ENCODE measurements around the gene NRBF2.

- PRO-cap, result no peak
Observed at GRCh38 chr10:61975162-61975626, 73.7 kb downstream of the ARID5B start.

- PRO-cap, result no peak
Observed at GRCh38 chr10:62011542-62011874, 110.0 kb downstream of the ARID5B start.

- PRO-cap, result no peak
Observed at GRCh38 chr10:62019441-62019962, 118.0 kb downstream of the ARID5B start.

DNA sequence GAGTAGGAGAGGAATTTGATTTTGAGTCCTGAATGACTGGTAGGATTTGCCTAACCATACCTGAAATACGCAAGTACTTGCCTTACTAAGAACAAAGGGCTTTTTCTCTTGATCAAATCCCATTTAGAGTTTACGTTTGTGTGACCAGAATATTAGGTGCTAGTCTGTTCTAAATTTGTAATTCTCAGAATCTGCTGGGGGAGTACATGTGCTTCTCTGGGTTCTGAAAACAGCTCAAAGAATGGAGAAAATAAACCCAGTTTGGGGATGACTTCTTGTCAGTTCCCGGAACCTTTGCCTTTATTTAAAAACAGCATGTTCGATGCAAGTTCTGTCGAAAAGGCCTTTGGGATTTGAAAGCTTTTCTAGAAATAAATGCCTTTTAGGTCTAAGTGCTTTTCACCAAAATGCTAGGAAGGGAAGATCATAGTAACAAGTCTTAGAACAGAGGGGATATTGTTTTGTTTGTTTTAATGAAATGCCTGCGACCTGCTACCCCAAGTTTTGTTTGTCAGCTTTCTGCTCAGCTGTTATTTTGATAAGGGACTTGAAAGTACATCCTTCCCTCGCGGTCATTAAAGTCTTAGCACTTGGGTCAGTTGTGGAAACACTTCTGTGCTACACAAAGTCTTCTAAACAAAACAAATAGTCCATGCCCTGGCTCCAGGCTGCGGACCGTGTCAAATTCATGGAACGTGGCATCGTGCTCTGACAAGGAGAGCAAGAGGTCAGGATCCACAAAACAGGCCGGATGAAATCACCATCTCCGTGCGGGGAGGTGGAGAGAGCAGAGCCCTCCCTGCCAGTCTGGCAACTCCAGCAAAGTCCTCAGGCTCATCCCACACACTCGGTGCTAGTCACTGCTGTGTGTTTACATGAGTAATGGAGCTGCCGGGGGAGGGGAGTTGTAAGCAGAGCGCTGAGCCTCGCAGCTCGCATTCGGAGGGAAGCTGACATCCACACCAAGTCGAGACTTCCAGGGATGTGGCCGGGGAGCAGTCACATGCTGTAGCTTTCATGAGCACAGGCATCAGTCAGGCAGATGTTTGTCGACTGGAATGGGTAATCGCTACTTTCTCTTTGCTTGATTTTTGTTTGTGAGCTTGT is 147.3 kb downstream of the ARID5B start:
- PRO-cap, result bidirectional peak, plus-strand start at position 760 of the sequence, minus-strand start at position 710 of the sequence; bidirectional peak, plus-strand start at position 936 of the sequence, minus-strand start at position 829 of the sequence

DNA sequence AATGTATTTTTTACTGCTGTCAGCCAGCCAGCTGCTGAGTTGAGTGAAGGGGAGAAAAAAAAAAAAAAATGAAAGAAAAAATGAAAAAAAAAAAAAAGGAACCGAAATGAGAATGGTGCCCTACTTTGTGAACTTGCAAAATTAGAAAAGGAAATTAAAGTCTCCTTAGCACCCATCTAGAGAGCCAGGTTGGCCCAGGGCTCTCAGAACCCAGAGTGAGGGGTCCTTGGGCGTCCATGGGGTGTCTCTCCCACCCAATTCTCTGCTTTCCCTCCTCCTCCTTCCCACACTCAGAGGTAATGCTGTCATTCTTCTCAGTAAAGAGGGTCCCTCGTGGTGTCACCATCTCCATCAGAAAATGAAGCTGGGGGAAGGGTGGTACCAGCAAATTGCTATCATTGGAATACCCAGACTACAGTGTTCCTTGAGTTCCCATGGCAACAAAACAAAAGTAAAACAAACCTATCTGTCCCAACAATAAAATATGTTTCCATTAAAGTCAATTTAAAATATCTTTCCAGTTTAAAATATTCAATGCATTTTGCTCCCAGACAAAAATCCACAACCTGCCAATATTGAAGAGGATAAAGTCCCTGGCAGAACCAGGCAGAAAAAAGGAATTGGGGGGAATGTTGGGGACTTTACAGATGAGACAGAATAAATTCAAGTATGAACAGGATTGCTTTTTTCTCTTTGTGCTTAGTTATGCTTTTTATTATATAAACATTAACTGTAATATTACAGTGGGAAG is 181.9 kb downstream of the ARID5B start:
- PRO-cap, result no peak

- PRO-cap, result no peak
Observed at GRCh38 chr10:62093653-62094391, 174.8 kb downstream of the RTKN2 start.

DNA sequence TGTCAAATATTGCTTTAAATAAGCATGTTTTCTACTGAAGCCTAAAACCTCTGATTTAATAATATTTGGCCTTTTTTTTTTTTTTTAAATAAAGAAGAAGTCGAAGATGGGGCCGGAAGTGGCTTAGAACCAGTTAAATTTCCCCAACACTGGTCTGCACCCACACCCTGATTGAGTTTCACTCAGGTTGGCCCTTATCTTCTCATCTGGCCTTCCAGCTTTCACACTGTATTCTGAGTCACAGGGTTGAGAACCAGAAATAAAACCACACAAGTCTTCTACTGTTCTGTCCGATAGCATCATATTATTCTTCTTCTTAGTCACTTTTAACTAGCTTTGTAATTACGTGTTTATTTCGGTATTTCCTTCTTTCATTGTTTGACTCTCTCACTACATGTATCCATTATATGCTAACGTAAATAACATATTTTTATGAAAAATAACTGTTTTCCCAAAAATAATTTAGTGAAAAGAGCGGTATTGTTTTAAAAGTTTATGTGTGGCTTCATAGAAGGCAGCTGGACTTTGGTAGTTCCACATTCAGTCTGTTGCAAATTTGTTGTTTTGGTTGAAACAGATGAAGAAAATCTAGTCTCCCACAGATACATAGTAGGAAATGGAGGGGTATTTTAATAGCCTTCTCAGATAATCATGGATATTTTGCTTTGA is 10.0 kb downstream of the ZNF365 start:
- PRO-cap, result no peak

- PRO-cap, result no peak
Observed at GRCh38 chr10:62433441-62433761, 59.2 kb downstream of the ZNF365 start.

GRCh38 chr10:63132811-63134128 is at the start of gene NRBF2:
TSS of gene NRBF2 (plus strand) at chr10:63133328.
- PRO-cap, result bidirectional peak, plus-strand start at chr10:63133285, minus-strand start at chr10:63133086

DNA sequence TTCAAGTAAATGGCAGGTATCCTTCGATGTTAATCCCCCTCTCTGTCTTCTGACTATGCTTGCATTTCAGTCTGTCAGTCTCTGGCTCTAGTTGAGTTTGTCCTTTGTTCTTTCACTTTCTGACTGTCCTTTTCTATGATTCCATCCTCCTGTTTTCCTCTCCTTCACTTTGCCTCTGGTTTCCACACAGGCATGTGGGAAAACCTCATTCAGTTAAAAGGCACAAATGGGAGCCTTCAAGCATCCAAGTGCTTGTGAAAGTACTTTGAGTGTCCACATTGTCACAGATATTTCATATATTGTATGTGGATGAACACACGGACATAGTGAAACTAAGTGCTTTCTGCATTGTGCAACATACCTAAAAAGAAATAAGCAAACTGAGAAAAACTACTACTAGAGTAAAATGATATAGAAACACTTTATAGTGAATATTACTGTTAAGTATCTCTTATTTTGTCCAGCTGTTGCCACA is 71.6 kb downstream of the NRBF2 start:
- PRO-cap, result no peak

DNA sequence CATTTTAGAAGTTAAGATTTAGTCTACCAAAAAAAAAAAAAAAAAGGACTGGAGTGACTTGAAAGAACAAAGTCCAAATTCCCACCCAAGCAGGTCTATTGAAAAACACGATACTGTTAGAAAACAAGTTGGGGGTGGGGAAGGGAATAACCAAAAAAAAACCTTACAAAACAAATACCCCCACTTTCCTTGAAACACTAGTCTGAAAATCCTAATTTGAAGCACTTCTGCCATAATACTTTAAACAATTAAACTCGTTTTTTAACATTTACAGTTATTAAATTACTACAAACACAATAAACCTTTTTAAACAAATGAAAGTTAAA is 135.0 kb downstream of the NRBF2 start:
- PRO-cap, result no peak

- PRO-cap, result no peak
Observed at GRCh38 chr10:63466203-63466540, 395 bp upstream of the JMJD1C start.

DNA sequence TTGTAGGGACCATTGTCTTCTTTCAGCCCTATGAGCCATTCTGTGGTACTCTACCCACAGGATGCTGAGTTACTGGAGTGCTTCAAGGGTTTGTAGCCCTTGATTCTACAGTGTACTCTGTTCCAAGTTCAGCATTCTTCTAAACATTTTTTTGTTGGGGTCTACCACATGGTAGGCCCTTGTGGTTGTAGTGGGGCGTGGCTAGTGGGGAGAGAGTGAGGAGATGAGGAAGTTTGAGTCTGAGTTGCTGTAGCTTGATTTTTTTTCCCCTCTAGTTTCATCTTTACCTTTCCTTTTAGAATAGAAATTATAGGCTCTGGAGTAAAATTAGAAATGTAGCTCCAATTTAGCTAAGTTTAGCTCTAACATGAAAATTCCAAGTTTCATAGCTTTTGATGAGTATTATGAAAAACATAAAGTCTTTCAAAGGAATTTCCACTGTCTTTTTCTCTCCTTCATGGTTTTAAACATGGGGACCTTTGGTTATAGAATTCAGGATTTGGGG is 33.6 kb downstream of the REEP3 start:
- PRO-cap, result no peak

DNA sequence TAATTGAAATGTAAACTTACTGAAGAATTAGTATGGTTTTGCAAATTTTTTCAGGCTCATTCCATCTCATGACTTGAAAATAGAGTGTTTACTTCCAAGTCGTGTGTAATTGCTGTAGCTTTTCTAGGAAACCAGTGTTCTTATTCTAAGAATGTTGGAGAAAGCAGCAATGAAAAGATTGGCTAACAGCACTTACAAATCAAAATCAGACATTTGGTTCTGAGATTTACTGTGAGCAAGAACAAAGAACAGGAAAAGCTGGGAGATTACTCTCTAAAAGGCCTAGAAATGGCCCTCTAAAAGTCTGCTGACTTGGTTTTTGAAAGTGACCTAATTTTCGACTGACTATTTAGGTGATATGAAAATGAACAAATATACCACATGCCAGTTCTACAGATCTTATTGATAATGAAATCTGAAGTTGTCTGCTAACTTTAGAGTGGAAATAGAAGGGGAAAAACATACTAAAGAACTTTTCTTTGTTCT is 52.1 kb downstream of the REEP3 start:
- PRO-cap, result no peak

GRCh38 chr10:63598872-63599418 is 77.7 kb downstream of the REEP3 start:
- PRO-cap, result no peak

DNA sequence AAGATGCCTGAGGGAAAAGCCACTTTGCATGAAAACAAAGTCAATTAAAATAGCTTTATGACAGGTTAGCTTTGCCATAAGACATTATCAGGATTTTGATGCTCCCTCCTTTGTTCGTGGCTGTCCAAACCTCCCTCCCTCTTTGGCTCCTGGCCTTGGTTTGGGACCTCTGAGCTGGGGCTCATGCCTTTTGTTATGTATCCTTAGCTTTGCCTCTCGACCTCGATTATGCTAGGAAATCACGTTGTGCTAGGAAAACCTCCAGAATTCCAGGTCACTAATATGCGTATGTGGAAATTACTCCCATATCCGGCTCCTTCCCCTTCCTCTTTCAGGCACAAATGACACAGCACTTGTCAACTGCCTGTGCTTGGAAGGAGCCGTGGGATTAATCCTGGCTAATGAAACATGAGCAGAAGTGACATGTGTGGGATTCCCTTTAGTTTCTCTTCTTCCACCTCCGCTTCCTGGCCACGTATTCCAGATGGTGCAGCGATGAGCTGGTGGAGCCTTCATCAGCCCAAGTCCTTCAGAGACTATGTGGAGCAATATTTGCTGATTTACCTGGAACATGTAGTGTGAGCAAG is 149.1 kb downstream of the REEP3 start:
- PRO-cap, result unidirectional peak, plus-strand start at position 478 of the sequence

DNA sequence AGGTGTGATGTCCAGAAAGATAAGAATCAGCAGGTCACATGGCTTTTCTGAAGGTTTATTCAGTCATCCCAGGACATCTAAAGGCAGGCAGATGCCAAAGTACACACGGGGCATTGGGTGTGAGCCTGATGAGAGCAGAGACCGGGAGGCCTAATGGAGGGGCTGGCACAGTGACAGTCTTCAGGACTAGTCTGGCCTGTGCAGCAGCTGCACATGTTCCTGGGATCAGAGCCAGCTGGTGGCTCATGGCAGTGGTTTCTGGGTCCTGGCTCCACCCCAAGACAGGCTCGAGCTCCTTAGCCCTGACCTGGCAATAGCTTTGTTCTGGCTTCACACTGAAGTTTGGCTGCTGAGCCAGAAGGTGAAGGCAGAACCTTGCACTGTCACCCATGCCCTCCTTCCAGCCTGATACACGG is 191.1 kb downstream of the REEP3 start:
- PRO-cap, result no peak

- PRO-cap, result no peak
Observed at GRCh38 chr10:64120060-64120791, 599.0 kb downstream of the REEP3 start.

DNA sequence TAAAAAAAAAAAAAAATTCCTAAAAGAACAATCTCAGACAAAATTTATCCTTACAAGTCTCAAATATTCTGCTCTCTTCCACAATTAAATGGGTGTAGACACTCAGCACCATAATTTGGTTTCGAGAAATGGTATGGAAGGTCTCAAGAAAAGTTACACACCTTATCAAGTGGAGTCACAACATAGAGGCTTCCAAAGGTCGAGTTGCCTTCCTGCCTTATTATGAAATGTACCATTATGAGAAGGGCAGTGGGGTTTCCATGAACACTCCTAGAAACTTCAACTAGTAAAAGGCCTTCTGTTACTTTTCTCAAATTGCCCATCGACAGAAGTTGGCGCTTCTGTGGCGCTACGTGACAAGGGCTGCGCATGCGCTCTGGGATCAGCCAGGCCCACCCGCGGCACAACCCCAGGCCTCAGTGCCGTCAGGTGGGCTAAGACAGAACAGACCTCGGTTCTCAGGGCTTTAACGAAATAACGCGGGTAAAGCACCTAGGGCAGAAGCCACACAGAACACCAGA is 67.3 kb upstream of the CTNNA3 start:
- PRO-cap, result bidirectional peak, plus-strand start at position 412 of the sequence, minus-strand start at position 331 of the sequence

GRCh38 chr10:67904326-67904761 is 19.9 kb downstream of the SIRT1 start:
- PRO-cap, result no peak

Data from right cardiac atrium (tissue), 1 donor.